Smooth muscle cell (in vitro differentiated cells): Measurements from ENCODE around the gene TIGIT.

DNA sequence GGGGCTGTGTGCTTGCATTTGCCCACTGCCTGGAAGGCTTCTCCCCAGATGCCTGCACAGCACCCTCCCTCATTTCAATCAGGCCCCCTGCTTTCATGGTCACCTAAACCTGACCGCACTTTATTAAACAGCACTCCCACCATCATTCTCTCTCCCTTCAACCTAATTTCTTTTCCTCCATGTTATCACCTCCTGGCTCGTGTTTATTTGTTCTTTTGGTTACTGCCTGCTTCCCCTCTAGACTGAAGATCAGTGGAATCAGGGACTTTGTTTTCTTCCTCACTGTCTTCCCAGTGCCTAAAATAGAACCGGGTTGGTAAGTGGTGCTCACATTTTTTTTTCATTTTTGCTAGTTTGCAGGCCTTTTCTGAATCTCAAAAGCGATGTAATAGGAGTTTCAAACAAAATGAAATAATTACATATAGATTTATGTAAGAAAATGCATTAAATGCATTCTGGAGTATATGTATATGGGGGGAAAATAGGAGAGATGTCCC is 10.6 kb downstream of the BOC start:
- RAMPAGE, long total RNA = no peak

GRCh38 chr3:113247806-113248120 is 36.4 kb downstream of the BOC start:
- RAMPAGE, long total RNA = no peak

GRCh38 chr3:113303828-113304549 is 92.6 kb downstream of the BOC start:
- RAMPAGE, long total RNA = no peak

DNA sequence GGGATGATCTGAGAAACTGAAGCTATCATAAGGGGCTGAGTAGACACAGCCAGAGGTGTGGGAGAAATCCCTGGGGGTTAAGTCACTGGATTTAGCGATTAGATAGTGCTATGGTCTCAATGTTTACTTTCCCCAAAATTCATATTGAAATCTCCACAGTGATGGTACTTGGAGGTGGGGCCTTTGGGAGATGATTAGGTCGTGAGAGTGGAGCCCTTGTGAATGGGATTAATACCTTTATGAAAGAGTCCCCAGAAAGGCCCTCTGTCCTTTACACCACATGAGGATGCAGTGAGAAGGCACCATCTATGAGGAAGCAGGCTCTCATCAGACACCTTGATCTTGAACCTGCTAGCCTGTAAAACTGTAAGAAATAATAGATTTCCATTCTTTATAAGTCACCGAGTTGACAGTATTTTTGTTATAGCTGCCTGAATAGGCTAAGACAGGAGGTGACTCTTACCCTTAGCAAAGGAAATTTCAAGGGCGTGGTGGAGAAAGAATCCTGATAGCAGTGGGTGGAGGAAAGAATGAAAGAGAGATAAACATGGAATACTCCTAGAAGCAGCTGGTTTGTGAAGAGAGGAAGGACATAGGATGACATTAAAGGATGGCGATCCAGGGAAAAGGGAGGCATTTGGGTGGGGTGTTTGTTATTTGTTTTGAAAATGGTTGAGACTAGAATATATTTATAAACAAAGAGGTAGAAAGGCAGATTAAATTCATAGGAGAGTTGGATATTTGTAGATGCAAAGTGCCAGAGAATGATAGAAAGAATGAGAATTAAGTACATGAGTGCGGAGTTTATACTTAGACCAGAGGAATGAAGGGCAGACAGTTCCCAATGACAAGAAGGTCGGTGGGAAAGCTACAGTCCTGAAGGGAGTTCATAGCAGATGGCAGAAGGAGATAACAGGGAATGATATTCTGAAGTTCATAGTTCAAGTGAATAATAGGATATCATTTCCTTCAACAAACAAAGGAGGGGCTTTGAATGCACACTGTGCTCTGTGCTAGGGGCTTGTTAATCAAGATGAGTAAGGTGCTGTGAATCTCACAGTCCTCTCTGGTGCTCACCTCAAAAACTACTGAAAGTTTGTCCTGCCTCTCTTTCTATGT is 41.4 kb downstream of the SIDT1 start:
- RAMPAGE, long total RNA = no peak

GRCh38 chr3:113659036-113659517 is 37.4 kb downstream of the USF3 start:
- RAMPAGE, long total RNA = no peak

DNA sequence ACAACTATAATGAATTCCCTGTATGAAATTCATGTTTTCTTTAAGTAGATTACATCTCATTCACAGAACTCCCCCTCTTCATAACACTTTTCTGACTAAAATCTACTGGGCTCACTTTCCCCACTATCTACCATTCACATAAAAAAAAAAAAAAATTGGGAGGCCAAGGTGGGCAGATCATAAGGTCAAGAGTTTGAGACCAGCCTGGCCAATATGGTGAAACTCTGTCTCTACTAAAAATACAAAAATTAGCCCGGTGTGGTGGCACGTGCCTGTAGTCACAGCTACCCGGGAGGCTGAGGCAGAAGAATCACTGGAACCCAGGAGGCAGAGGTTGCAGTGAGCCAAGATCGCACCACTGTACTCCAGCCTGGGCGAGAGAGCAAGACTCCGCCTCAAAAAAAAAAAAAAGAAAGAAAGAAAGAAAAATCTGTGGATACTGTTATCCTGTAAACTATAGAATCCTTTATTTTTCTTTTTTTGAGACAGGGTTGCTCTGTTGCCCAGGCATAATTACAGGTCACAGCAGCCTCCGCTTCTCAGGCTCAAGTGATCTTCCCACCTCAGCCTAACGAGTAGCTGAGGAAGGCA is 19.6 kb downstream of the NAA50 start:
- RAMPAGE, long total RNA = no peak

- RAMPAGE, long total RNA = no peak
These were observed 2.5 kb upstream of the TIGIT start for GRCh38 chr3:114291201-114291922.

- RAMPAGE, long total RNA = no peak
These were observed at the start of gene TIGIT for GRCh38 chr3:114293419-114294482. Gene TIGIT (plus strand): TSS chr3:114294028.

DNA sequence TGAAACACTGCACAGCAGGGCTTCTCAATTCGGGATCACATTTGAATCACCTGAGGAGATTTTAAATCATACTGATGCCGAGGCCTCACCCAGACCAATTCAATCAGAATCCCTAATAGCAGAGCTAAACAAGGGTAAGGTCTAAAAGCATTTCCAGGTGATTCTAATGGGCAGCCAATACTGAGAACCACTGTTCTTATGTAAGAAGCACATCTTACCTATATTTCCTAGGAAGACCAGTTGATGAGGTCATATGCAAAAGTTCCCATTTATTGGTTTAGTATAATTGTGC is 2.1 kb downstream of the TIGIT start:
- RAMPAGE, long total RNA = no peak

GRCh38 chr3:114406309-114406660 is 112.5 kb downstream of the TIGIT start:
- RAMPAGE, long total RNA = no peak

DNA sequence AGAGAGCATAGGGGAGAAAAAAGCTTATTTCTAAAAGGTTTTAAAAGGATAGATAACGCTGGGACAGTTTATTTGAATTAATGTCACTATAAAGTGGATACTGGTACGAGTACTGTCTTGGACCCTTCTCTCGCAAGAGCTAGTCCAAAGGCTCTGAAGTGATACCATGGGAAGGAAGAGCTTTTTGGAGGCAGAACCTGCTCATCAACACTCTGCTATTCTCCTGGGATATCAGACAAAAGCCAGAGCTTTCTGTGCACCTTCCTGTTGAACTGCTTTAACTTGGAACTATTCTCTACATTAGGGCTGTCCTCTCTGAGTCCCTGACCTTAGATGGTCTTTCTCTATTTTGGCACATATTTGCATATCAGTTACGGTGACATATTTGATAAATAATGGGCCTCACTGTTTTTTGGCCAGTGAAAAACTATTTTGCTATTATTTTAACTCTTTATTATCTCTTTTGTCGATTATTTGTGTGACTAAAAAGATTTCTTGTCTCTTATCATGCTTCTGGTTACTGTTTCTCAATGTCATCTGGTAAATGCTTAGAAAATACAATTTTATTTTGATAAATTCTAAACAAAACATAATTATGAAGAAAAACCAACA is 146.9 kb downstream of the TIGIT start:
- RAMPAGE, long total RNA = no peak

DNA sequence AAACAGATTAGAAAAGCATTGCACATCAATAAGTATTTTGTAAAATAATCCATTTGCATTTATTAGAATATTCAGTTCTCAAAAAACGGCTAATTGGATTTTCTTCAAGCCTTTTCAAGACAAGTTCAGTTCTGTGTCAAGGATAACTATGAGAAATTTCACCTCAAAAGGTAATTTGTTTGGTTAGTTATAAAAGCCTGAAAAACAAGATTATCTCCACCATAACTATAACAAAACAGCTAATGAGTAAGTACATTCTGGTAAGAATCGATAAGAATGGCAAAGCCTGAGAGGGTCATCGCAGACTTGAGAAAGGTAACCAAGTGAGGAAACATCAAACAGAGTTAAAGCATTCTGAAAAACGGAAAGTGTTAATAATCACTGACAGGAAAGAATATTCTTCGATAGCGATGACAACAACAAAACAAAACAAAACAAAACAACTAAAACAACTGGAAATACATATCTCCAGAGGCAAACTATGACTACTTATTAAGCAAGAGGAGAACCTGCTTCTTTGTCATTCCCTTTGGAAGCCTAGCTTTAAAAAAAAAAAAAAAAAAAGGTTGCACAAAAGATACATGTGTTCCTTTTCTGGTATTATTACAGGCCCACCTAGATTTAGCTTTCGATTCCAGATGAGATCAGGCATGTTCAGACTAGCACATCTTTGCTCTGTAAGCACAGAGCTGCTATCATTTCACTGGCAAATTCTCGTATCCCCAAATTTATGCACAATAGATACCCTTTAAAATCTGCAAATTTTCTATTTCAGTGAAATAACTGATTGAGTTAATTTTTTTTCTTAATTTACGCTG is 155.5 kb downstream of the TIGIT start:
- RAMPAGE, long total RNA = no peak

GRCh38 chr3:114450965-114452209 is 157.6 kb downstream of the TIGIT start:
- RAMPAGE, long total RNA = no peak

- RAMPAGE, long total RNA = no peak
These were observed 187.5 kb downstream of the TIGIT start for GRCh38 chr3:114481106-114481974.

GRCh38 chr3:114558641-114559209 is 264.9 kb downstream of the TIGIT start:
- RAMPAGE, long total RNA = no peak

DNA sequence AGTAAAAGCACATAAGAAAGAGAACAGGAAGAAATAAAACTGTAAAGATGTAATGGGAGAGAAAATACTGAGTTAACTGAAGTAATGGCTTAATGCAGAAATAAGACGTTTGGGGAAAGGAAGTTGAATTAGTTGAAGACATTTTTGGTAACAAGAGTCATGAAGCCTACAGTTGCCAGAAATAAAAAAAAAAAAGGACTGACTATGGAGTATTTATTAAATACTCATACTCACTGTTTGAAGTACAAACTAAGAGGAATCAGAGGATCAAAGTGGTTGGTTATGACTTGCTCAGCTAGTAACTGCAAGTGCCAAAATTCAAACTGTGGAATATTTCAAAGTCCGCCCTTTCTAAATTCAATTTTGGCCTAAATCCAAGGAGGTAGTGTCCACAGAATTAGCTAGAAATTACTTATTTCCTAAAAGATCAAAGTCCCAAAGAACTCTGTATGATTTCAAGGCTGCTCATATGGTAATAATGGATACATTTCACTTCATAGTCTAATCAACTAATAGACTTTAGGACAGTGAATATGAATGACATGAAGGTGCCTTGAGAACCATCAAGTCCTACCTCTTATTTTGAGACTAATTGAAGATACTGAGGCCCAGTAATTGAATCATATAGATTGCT is 274.5 kb downstream of the ZBTB20 start:
- RAMPAGE, long total RNA = no peak

- RAMPAGE, long total RNA = no peak
These were observed 92.5 kb upstream of the ZBTB20 start for GRCh38 chr3:115239549-115240115.

GRCh38 chr3:116410577-116411026 is 34.7 kb downstream of the LSAMP start:
- RAMPAGE, long total RNA = no peak

GRCh38 chr3:117738487-117738908 is 1293.2 kb upstream of the LSAMP start:
- RAMPAGE, long total RNA = no peak

- RAMPAGE, long total RNA = no peak
These were observed 533.5 kb downstream of the IGSF11 start for GRCh38 chr3:118501034-118501586.